ENCODE measurements around a stretch of chr10.

DNA sequence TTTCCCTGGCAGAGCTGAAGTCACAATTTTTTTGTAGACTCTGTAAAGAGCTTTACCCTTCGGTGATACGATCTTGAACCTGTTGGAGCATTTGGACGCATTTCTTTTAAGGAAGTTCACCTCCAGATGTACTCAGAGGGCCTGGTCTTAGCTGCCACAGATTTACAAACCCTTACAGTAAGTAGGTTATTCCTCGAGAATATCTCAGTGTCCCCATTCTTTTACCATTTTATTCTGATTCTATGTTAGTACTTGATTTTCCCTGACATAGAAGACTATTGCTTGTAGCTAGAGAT is 2.7 kb downstream of the PFKP start:
- PRO-cap = no peak
CAGE:
- cytosol, long polyA plus RNA = no peak
- long polyA plus RNA = no peak
- nucleus, long polyA plus RNA = no peak

DNA sequence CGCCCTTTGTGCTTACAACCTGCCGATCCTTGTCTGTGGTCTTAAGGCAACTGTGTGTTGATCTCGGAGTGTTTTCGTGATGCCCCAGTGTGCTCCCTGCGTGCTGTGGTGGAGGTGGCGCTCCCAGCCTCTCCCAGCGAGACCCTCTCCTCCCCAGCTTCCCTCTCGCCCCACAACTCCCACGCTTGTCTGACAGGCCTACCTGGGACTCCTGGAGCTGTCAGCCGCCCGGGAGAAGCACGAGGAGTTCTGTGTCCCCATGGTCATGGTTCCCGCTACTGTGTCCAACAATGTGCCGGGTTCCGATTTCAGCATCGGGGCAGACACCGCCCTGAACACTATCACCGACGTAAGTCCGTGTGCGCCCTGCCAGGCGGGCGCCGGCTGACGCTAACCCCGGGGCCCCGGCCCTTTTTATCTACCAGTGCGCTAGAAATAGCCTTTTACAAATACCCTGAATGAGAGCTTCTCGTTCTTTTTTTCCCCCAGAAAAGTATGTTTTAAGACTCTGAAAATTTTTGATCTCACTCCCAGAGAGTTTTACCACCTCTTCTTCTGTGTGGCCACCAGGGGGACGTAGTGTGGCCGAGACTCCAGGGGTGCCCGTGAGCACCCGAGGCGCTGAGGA is 52.5 kb downstream of the PFKP start:
- PRO-cap = no peak
CAGE:
- cytosol, long polyA plus RNA = no peak
- long polyA plus RNA = no peak
- nucleus, long polyA plus RNA = no peak

DNA sequence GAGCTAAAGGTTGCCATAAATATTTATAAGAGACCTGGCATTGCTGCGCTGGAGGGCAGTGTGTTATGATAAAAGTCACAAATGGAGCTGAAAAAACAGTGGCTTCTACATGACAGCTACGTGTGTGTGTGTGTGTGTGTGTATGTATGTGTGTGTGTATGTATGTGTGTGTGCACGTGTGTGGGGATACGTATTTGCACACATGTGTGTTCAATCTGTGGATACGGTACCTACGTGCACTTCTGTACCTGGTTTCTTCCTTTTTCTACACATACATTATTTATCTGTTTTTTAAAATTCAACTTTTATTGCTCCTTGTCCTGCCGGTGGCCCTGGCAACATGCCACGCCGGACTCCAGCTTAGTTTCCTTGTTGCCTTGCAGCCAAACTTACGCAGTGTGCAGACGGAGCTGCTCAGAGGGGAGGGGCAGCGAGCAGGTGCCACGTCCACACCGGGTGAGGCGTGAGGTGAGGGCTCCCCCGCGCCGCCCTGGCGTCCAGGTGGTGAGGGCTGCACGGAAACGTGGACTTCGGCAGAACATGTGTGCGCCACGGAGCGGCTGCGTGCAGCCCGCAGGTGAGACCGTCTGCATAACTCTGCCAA is 115.3 kb upstream of the PITRM1 start:
- PRO-cap = no peak
CAGE:
- cytosol, long polyA plus RNA = no peak
- long polyA plus RNA = no peak
- nucleus, long polyA plus RNA = no peak

- PRO-cap = no peak
CAGE:
- cytosol, long polyA plus RNA = no peak
- long polyA plus RNA = no peak
- nucleus, long polyA plus RNA = no peak
Measured at GRCh38 chr10:3292552-3293054, 120.0 kb upstream of the PITRM1 start.

DNA sequence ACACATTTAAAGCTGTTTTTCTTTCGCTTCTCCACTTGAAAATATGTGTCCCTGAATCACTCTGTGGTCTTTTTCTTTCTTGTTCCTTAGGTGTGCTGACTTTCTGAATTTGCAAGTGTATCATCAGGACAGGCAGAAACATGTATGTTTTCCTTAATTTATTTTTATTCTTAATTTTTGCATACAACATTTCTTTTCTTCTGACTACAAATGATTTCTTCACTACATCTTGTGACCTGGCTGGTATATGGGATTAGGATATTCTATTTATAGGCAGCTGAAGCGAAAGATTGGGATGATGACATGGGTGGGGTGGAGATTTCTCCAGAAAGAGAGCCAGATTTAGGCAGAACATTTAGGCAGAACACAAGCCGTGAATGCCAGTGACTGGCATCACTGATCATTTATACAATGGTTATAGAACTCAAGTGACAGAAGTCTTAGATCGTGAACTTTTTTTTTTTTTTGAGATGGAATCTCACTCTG is 256.8 kb downstream of the KLF6 start:
- PRO-cap = no peak
CAGE:
- cytosol, long polyA plus RNA = no peak
- long polyA plus RNA = no peak
- nucleus, long polyA plus RNA = no peak

GRCh38 chr10:3556594-3557143 is 228.3 kb downstream of the KLF6 start:
- PRO-cap = no peak
CAGE:
- cytosol, long polyA plus RNA = no peak
- long polyA plus RNA = no peak
- nucleus, long polyA plus RNA = no peak

- PRO-cap = no peak
CAGE:
- cytosol, long polyA plus RNA = no peak
- long polyA plus RNA = no peak
- nucleus, long polyA plus RNA = no peak
Measured at GRCh38 chr10:3754809-3755460, 30.1 kb downstream of the KLF6 start.

DNA sequence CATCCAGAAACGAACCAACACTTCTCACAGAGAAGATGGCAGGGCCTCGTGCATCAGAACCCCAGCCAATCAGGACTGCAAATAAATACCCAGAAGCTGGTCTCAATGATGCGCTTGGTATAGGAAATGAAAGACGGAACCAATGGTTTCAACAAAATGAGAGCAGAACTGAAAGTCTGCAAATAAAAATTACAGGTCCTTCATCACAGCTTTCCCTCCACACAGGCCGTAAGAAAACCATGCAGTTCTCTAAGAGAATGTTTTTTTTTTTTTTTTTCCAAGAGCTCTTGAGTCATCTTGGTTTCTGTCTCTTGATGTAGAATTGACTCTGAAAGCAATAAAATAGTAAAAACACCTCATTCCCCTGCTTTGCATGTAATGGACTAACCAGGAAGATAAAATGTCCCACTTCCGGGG is 23.8 kb downstream of the KLF6 start:
- PRO-cap = no peak
CAGE:
- cytosol, long polyA plus RNA = no peak
- long polyA plus RNA = no peak
- nucleus, long polyA plus RNA = no peak

GRCh38 chr10:3763843-3764520 is 21.0 kb downstream of the KLF6 start:
- PRO-cap = no peak
CAGE:
- cytosol, long polyA plus RNA = no peak
- long polyA plus RNA = no peak
- nucleus, long polyA plus RNA = no peak

DNA sequence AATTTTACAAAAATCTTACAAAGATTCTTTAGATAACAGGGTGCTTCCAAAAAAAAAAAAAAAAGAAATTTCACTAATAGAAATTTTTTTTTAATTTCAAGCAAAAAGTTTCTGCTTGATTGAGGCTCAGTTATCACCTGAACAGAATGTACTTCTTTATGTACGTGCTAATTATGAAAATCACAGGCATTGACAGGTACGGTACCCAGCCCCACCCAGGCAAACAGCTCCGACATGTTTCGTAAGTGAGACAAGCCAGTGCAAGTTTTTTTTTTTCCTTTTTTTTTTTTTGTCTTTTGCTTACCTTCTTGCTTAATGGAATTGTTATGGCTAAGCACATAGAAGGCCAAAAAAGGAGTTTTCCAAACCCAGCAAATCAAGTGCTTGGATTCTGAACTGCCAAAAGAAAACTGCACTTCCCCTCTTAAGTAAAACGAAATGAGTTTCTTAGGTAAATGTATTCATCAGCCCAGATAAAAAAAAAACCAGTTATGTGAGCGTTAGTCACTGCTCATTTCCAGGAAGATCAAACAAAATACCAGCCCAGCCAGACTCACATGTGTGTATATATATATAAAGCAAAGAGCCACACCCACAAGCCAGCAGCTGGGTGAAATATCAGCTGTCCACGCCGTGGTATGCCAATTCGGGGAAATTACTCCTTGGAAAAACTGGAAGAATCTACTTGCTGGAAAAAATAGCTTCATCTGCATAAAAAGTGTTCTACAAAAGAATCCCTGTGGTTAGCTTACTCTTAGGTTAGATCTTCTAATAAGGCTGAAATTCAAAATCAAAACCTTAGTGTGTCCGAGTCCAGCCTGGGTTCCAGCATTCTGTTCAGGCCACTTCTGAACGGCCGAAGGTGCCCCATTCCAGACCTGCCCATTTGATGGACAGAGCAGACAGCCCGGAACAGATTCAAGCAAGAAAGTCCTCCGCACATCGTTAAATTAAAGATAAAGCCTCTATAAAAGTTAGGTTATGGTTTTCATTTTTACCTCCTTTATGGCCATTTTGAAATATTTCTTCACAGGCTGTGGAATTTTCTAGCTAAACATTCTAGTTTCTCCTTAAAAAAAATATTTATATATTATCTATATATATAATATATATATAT is 8.0 kb downstream of the KLF6 start:
- PRO-cap = no peak
CAGE:
- cytosol, long polyA plus RNA = no peak
- long polyA plus RNA = no peak
- nucleus, long polyA plus RNA = start-site peak on the minus strand centred at position 826 of the sequence, 243 bp wide, 167 and 270 reads in 2 replicates

DNA sequence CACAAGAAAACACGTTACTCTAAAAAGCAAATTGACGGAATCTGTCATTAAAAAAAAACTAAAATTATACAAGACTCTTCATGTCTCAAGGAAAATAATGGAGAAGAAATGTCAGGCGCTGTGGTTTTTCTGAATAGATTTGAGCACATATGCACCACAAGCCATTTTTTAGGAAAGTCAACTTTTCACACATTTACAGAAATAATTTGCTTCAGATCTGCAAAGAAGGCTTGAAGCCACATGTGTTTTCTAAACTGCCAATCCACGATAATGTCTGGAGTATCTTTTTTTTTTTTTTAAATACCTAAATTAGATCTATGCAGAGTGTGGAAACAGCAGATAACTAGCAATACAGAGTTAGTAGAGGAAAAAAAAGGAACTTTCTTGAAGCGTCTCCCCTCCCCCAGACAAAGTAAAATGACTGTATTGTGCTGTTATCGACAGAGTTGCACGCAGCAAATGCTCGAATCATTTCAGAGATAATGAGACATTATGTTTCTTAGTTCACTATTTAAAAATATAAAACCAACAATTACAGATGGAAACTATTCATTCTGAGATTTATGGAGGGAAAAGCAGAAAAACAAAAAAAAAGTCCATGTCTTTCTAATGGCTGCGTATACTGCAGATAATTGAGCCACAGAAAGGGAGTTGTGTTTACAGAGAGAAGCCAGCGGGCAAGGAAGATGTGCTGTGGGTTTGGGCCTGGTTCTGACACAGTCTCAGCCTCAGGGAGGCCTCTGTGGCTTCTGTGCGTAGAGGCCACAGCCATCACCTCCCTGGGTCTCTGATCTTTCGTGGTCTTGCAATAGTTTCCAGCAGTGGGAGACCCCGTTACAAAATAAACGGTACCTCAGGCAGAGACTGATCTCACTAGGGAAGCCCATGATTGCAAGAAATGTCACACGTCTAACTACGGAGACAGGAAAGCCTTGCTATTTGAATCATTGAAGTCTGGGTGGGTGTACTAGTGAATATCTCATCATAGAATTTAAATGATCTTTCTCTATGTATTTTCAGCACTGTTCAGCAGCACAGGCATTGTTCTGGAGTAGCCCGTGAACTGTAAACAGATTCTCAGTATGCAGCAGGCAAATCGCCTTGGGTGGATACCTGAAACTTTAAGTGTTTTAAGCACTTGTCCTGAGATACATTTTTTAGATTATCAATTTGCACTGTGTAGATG is 19.1 kb upstream of the KLF6 start:
- PRO-cap = no peak
CAGE:
- cytosol, long polyA plus RNA = no peak
- long polyA plus RNA = no peak
- nucleus, long polyA plus RNA = no peak

GRCh38 chr10:3852014-3852210 is 66.9 kb upstream of the KLF6 start:
- PRO-cap = no peak
CAGE:
- cytosol, long polyA plus RNA = no peak
- long polyA plus RNA = no peak
- nucleus, long polyA plus RNA = no peak

DNA sequence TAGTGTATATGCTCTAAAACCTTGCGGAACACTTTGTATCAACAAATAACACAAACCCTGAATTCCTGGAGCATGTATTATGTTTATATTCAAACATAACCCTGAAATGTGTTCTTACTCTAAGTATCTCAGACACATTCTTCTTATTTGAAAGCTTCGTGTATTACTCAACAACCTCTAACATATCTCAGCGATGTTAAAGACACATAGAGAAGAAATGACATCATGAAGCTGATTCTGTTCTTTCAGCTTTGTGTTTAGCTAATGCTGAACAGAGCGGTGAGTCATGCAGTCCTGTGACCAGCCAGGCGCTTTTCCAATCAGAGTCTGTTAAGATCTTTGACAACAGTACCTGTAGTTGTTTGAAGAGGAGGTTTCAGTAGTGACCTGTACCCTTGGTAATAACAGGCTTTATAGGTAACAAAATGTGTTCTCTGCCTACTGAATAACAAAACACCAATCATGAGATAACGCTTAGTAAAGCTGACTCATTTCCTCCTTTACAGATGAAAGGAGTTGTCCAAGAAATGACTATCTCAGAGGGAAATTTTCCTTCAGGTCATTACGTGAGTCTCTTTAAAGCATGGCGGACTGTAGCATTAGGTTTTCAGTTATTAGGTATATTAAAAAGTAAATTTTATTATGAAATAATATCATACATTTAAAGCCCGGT is 67.3 kb upstream of the KLF6 start:
- PRO-cap = bidirectional peak, plus-strand start at position 538 of the sequence, minus-strand start at position 218 of the sequence
CAGE:
- cytosol, long polyA plus RNA = no peak
- long polyA plus RNA = no peak
- nucleus, long polyA plus RNA = no peak

- PRO-cap = no peak
CAGE:
- cytosol, long polyA plus RNA = no peak
- long polyA plus RNA = no peak
- nucleus, long polyA plus RNA = no peak
Measured at GRCh38 chr10:3879145-3879788, 94.3 kb upstream of the KLF6 start.

DNA sequence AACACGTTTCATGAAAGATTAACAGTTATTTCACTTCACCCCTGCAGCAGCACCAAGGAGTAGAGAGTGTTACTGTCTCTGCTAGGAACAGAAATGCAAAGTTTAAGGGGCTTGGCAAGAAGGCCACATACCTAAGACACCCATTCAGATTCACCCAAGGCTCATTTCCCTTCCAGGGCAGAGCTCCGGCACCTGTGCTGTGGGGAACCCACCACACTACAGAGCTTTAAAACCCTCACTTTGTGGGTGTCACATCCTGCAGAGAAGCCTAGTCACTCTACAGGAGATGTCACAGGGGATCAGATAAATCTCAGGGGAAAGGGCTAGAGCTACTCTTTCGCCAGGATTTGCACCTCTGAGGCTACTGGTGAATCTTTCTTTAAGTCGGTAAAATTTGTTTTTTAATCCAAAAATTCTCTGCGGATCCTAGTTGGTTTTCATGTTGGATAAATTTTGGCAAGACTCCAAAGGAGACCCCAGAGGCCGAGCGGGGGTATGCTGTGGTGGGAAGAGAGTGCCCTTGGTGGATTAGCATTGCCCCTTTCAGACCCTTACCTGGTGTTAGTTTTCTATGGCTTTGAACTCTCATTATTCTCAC is 176.2 kb upstream of the KLF6 start:
- PRO-cap = no peak
CAGE:
- cytosol, long polyA plus RNA = no peak
- long polyA plus RNA = no peak
- nucleus, long polyA plus RNA = no peak

GRCh38 chr10:4120359-4120999 is 335.5 kb upstream of the KLF6 start:
- PRO-cap = no peak
CAGE:
- cytosol, long polyA plus RNA = no peak
- long polyA plus RNA = no peak
- nucleus, long polyA plus RNA = no peak

GRCh38 chr10:4131905-4132316 is 346.9 kb upstream of the KLF6 start:
- PRO-cap = no peak
CAGE:
- cytosol, long polyA plus RNA = no peak
- long polyA plus RNA = no peak
- nucleus, long polyA plus RNA = no peak

GRCh38 chr10:4196840-4197034 is 411.7 kb upstream of the KLF6 start:
- PRO-cap = no peak
CAGE:
- cytosol, long polyA plus RNA = no peak
- long polyA plus RNA = no peak
- nucleus, long polyA plus RNA = no peak

GRCh38 chr10:4344430-4345144 is 481.4 kb upstream of the AKR1E2 start:
- PRO-cap = no peak
CAGE:
- cytosol, long polyA plus RNA = no peak
- long polyA plus RNA = no peak
- nucleus, long polyA plus RNA = no peak

DNA sequence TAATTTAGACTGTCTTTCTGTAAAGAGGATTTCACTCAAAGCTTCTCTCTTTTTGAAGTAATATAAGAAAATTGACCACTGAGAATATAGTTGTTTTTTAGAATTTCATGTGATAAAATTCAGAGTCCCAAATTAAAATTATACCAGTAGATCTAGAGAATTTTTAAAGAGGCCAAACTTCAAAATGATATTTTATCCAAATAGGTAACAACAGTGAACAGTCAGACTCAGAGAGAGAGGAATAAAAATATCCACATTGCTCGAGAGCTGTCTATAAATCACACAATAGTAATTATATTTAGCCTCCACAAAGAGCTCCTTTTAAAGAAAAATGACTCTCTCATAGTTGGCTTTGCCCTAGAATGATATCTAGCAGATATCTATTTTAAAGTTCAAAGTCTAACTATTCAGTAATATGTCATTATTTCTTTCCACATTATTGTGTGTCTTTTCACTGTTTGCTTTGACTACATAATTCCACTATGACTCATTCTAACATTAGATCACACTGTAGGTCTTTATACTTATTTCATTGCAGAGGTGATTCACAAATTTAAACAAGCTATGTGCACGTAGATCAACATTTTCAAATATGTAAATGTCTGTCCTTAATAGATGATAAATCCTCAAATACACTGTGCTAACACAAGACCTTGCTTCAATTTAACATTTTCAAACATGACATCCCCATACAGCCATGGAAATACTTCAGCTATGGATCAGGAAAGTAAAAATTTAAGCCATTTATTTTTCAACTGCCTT is 100.1 kb upstream of the AKR1E2 start:
- PRO-cap = no peak
CAGE:
- cytosol, long polyA plus RNA = no peak
- long polyA plus RNA = no peak
- nucleus, long polyA plus RNA = no peak